Fibroblast of villous mesenchyme (primary cell): ENCODE data around the genes MLX, TUBG1 and CCR10.

- CAGE, long polyA plus RNA: no peak
Observed at GRCh38 chr17:42121581-42122131, 489 bp upstream of the KAT2A start.

- CAGE, long polyA plus RNA: no peak
Observed at GRCh38 chr17:42132074-42132913, 9.7 kb downstream of the HSPB9 start.

GRCh38 chr17:42171914-42172138, 9.1 kb downstream of the KCNH4 start:
- CAGE, long polyA plus RNA: no peak

- CAGE, long polyA plus RNA: no peak
Observed at GRCh38 chr17:42181160-42181723, 300 bp upstream of the KCNH4 start.

DNA sequence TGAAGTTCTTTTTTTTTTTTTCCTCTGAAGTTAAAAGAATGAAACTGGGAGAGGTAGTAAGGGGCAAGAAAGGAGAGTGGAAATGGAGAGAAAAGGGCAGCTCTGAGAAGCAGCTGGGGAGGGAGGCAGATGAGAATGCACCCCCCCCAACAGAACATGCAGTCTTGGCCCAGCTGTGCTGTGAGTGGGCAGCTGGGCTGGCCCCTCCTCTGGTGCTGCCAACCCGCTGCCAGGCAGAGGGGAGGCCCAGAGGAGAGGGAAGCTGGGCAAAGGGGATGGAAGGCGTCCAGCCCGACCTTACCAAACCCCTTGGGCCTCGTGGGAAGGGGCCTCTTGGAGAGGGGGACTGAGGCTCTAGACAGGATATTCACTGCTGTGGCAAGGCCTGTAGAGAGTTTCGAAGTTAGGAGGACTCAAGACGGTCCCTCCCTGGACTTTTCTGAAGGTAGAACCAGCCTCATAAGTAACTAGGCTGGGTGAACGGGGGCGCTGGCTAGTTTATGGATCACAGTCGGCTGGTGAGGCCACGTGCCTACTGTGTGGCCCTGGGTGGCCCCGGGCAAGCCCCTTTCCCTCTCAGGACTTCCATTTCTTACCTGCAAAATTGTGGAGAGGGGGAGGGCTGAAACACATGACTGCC, 987 bp upstream of the STAT5A start:
- CAGE, long polyA plus RNA: no peak

DNA sequence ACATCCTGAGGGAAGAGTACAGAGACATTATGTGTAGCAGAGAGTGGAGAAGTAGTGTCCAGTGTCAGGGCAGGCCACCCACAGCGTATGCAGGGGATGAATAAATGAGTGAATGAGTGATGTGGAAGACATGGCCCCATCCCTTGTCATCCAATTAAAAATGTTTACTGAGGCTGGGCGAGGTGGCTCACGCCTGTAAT, 14.1 kb downstream of the STAT5A start:
- CAGE, long polyA plus RNA: no peak

- CAGE, long polyA plus RNA: start-site peak on the plus strand at chr17:42404301-42404354, 16 and 22 reads in 2 replicates; start-site peak on the plus strand at chr17:42404556-42404688, 16 and 9 reads in 2 replicates
Observed at GRCh38 chr17:42404004-42405023, 16.1 kb upstream of the STAT3 start.

GRCh38 chr17:42517118-42518016, 18.7 kb upstream of the NAGLU start:
- CAGE, long polyA plus RNA: no peak

GRCh38 chr17:42518789-42519229, 17.2 kb upstream of the NAGLU start:
- CAGE, long polyA plus RNA: no peak

- CAGE, long polyA plus RNA: no peak
Observed at GRCh38 chr17:42519565-42520453, 16.2 kb upstream of the NAGLU start.

DNA sequence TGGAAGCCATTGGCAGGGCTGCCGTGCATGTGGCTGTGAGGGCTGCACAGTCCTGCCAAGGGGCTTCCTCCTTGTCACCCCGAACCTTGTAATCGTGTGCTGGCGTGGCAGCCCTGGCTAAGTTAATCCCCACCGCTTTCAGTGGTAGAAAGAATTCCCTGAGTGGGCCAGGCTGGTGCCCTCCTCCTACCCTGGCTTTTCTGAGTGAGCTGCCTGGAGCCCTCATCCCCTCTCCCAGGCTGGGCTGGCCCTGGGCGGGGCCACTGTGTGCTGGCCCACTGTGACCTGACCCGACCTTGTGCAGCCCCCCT, 14.0 kb upstream of the NAGLU start:
- CAGE, long polyA plus RNA: no peak

GRCh38 chr17:42530151-42530530, 5.9 kb upstream of the NAGLU start:
- CAGE, long polyA plus RNA: no peak

DNA sequence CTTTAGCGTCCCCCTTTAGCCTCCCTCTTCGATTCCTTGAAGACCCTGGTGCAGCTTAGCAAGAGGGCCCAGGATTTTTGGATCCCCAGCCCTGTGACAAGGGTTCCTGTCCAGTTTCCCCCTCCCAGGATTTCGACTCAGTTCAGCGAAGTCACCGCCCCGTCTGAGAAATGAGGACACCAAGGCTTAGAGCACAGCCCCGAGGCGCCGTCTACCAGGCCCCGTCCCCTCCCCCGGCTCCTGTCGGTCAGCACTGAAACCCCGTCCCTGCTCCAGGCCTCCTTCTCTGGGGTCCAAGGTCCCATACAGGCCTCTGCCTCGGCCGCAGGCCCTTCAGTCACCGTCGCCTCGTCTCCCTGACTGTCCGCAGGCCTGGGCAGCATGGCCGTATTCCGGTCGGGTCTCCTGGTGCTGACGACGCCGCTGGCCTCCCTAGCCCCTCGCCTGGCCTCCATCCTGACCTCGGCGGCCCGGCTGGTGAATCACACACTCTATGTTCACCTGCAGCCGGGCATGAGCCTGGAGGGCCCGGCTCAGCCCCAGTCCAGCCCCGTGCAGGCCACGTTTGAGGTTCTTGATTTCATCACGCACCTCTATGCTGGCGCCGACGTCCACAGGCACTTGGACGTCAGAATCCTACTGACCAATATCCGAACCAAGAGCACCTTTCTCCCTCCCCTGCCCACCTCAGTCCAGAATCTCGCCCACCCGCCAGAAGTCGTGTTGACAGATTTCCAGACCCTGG, 466 bp downstream of the COASY start:
- CAGE, long polyA plus RNA: no peak

DNA sequence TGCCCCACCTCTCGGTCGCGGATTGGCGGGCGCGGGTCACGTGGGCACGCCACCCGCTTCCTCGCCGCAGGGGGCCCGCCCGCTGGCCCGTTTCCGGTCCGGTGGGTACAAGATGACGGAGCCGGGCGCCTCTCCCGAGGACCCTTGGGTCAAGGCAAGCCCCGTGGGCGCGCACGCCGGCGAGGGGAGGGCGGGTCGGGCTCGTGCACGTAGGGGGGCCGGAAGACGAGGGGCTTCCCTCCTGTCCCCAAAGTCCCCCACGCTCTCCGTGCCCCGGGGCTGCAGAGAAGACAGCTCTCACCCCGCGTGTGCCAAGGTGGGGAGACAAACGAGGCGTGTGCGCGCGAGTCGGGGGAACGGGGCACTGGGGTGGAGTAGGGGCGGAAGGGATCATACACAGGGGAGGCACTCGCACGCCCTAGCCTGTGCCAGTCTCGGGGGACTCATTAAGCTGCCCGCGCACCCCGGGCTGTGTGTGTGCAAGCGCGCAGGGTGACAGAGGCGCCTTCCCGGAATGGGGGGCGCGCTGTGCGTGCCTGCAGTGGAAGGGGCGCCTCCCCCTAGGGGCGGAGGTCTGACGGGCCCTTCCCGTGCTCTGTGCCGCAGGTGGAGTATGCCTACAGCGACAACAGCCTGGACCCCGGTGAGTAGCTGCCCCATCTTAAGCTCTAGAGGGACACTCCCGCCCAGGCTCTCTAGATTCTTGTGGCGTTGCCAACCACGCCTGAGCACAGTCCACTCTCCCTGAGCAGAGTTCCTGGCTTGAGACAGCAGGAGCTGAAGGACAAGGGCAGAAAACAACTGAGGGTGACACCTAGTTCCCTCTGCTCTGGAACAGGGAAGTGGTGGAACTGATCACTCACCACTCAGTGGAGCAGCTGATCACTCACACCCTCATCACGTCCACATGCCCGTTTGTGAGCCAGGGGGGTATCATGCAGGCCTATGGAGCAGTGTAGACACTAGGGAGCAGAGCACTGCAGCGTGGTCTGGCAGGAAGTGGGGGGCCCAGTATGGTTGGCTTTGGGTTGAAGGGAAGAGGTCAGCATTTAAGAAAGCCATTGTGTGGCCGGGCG, at the start of gene MLX:
TSS of gene MLX (plus strand) at position 88 of the 1,076 bp plus-strand sequence.
- CAGE, long polyA plus RNA: start-site peak on the plus strand centred at position 96 of the sequence, 25 bp wide, 498 and 593 reads in 2 replicates

DNA sequence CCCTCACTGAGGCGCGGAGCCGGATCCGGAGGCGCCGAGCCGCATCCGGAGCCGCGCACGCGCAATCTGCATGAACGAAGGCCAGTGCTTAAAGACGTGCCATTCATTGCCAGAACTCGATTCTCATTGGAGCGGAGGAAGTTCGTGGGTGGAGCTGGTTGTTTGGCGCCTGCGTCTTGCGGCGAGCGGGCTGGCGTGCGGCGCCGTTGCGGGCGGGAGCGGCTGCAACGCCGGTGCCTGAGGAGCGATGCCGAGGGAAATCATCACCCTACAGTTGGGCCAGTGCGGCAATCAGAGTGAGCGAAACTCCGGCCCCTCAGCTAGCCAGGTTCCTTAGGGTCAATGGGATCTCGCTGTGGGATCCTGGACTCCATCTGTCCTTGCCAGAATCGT, at the start of gene TUBG1:
TSS of gene TUBG1 (plus strand) at position 193 of the 393 bp plus-strand sequence.
- CAGE, long polyA plus RNA: start-site peak on the plus strand centred at position 217 of the sequence, 50 bp wide, 147 and 233 reads in 2 replicates

- CAGE, long polyA plus RNA: no peak
Observed at GRCh38 chr17:42667274-42667870, 8.3 kb downstream of the TUBG2 start.

- CAGE, long polyA plus RNA: no peak
Observed at GRCh38 chr17:42670558-42671122, 6.2 kb downstream of the PLEKHH3 start.

- CAGE, long polyA plus RNA: no peak
Observed at GRCh38 chr17:42680400-42680831, 1.2 kb downstream of the CCR10 start.

DNA sequence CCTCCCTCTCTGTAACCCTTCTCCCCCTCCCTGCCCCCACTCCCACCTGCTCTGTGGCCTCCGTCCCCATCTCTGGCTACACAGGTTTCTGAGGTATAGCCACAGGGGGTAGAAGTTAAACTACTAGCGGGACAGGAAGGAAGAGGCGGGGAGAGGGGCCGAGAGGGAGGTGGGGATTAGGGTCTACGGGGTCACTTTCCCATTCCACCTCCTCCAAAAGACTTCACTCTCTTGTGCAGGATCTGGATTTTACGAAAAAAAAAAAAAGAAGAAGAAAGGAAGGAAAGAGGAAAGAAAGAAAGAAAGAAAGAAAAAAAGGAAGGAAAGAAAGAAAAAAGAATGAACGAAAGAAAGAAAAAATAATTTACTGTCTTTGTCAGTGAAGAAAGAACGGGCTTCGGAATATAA, at the start of gene CCR10:
TSS of gene CCR10 (minus strand) at position 90 of the 408 bp plus-strand sequence.
- CAGE, long polyA plus RNA: no peak

- CAGE, long polyA plus RNA: no peak
Observed at GRCh38 chr17:42720221-42720672, 24.6 kb downstream of the EZH1 start.